ENCODE measurements around the genes MARCHF10, STRADA and CCDC47.

DNA sequence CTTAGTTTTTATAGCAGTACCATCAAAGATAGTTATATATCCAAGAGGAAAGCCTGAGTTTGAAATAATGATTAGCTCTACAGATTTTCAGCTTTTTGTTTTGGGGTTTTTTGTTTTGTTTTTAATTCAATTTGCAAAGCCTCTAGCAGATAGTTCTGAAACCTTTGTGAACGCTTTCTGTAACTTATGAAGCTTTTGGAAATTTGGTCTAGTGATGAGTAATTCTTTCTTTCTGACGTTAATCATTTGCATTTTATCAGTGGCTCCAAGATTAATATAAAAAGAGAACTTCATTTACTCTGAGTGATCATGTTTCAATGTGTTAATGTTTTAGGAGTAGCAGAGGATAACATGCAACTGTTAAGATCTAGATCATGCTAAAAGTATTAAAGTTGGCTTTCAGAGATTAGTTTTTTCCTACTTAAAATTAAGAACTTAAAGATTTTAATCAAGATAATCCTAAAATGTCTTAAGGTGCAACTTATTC lies 160.3 kb upstream of the TBX2 start:
- PRO-cap, result no peak

GRCh38 chr17:61377214-61377928 lies 22.3 kb upstream of the TBX2 start:
- PRO-cap, result no peak

- PRO-cap, result no peak
Measured at GRCh38 chr17:61461676-61462404, 9.6 kb downstream of the TBX4 start.

- PRO-cap, result no peak
Measured at GRCh38 chr17:61911343-61911951, 16.3 kb downstream of the INTS2 start.

- PRO-cap, result no peak
Measured at GRCh38 chr17:61996179-61996926, 68.6 kb upstream of the INTS2 start.

- PRO-cap, result no peak
Measured at GRCh38 chr17:62470746-62471228, 7.8 kb upstream of the TLK2 start.

GRCh38 chr17:62477797-62478791 lies 531 bp upstream of the TLK2 start:
- PRO-cap, result unidirectional peak, plus-strand start at chr17:62478435; bidirectional peak, plus-strand start at chr17:62478490, minus-strand start at chr17:62478574

GRCh38 chr17:62628269-62629116 lies 1.0 kb downstream of the MRC2 start:
- PRO-cap, result no peak

GRCh38 chr17:62680520-62681305 lies 53.2 kb downstream of the MRC2 start:
- PRO-cap, result no peak

- PRO-cap, result unidirectional peak, minus-strand start at chr17:62791947
Measured at GRCh38 chr17:62791261-62792488, 16.4 kb downstream of the MARCHF10 start.

- PRO-cap, result bidirectional peak, plus-strand start at chr17:62808438, minus-strand start at chr17:62808252
Measured at GRCh38 chr17:62808029-62808567, at the start of gene MARCHF10. Gene MARCHF10, minus strand, starts transcription at chr17:62808314.

DNA sequence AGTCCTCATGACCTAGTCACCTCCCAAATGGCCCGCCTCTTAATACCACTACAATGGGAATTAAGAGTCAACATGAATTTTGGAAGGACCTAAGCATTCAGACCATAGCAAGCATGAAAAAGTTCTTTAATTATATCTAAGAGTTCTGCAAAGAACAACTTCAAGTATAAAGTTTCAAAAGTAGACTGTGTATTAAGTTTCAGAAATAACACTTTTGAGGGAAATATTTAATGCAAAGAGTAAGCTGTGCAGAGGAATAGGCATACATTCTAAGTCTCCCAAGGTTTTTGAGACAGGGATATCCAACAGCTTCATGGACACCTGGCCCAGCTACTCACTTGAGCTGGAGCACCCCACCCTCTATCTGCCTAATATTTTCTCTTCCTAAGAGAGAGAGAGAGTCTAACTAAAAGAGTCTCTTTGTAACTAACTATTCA lies 3.8 kb upstream of the MARCHF10 start:
- PRO-cap, result no peak

DNA sequence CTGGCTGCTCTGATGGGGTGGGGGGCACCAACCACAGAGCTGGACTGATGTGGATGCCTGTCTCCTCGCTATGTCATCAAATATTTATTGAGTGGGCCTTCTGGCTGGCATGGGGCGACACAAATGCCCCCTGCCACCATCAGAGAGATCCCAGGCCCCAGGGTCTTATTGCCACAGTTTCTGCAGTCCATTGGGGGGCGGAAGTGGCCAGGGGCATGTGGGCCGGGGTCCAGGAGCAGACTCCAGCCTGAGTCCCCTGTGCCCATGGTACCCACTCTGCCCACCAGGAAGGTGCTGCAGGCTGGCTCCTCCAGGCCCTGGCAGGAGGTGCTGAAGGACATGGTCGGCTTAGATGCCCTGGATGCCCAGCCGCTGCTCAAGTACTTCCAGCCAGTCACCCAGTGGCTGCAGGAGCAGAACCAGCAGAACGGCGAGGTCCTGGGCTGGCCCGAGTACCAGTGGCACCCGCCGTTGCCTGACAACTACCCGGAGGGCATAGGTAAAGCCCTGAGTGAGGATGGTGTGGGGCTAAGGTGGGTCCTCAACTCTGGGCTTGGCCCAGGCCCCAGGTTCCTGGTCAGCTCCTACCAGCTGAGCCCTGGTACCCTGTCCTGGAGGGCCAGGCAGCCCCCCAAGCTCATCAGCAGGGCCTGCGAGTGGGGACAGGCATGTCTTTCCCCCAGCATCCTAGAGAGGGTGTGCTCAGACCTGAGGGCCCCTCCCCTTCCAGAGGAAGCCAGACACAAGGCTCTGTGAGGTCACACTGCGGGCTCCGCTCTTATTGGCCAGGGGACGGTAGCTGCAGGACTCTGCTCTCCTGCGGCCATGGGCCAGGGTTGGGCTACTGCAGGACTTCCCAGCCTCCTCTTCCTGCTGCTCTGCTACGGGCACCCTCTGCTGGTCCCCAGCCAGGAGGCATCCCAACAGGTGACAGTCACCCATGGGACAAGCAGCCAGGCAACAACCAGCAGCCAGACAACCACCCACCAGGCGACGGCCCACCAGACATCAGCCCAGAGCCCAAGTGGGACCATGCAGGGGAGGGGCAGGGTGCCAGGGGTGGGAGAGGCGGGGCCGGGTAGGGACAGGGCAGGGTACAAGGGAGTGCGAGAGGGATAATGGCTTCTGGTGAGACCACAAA lies 7.6 kb downstream of the ACE start:
- PRO-cap, result no peak

DNA sequence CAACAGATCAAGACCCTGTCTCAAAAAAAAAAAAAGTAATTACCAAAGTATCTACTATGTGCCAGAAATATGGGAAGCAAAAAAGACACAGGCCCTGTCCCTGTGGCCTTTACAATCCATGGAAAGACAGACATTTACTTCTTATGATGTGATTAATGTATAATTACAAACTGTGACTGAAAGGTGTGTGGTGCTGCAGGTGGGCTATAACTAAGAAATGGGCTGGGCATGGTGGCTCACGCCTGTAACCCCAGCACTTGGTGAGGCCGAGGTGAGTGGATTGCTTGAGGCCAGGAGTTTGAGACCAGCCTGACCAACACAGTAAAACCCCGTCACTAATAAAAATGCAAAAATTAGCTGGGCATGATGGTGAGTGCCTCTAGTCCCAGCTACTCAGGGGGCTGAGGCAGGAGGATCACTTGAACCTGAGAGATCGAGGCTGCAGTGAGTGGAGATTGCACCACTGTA lies 29.8 kb downstream of the LIMD2 start:
- PRO-cap, result no peak

DNA sequence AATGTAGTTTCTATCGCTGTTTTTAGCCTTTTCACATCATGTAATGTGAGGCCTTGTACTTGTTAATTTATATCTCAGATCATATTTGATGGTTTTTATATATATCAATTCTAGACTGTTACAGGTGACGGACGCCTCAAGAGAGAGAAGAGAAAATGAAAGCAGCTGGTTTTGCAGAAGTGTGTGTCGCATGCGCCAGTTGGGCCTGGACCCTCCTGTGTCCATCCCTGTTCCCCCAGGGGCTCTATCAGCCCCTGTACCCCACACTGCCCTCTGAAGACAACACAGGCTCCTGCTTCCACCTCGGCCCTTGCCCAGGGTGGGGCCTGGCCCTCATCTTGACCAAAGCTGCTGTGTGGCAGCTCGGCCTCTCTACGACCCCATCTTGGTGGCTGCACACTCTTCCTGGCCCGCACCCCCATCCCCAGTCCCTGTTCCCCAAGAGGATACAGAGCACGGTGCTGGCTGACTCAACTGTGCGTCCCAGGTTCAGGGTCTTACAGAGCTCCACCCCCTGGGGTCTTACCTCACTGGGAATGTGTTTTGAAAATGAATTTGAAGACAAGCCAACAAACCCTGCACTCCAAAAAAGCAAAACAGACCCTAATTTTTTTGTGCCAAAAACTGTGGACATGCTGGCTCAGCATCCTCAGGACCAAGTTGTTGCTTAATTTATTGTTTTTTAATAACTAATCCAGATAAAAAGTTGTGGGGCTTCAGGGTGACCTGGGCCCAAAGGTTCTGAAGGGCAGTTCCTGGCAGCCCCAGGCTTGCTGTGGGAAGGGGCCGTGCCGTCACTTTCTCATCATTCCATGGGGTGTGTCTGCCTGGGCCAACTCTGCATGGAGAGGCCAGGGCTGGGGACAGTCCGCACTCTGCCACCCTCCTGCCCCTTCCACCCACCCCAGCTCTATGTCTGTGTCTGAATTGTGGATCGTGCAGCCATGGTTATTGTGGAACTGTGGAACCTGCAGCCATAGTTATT lies 4.4 kb downstream of the LIMD2 start:
- PRO-cap, result no peak

DNA sequence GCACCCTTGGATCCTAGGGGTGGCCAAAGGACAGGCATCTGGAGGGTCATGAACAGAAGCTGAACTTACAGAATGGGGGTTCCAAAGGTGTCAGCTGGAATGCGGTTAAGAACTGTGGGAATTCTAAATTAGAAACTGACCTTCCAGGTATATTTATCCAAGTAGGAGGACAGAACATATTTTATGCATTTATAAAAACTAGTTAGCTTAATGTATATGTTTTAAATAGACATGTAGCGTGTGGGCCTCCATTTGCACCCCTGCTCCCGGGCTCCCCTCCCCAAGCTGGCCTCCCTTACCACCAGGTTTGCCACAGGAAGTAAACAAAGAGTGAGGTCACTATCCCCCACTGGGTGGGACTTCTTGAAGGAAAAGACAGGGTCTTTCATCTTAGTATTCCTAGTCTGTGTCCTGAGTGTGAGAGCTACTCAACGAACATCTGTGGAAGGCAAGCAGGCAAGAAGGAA lies 6.3 kb upstream of the LIMD2 start:
- PRO-cap, result no peak

DNA sequence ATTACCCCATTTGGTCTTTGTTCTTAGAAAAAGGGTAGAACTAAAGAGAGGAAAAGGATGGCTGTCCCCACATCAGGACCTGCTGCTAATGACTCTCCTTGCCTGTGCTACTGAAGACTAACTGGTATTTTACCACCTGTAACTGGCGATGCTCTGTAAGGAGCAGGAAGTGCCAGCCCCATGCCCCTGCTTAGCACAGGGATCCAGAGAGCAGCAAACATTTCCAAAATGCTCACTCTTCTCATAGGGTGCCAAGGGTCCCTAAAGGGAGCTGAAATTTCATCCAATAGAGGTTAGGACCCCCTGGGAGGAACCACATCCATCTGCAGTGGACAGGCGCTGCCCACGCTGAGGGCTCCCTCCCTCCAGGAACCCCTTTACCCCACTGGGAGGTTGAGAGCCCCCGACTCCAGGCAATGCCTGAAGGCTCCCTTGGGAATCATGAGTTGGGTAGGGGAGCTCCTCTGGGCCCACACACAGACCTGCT lies 6.9 kb upstream of the LIMD2 start:
- PRO-cap, result no peak

GRCh38 chr17:63741213-63742074 lies at the start of gene STRADA:
Gene STRADA, minus strand, starts transcription at chr17:63741799.
- PRO-cap, result bidirectional peak, plus-strand start at chr17:63741983, minus-strand start at chr17:63741796

- PRO-cap, result no peak
Measured at GRCh38 chr17:63761093-63761371, 12.4 kb downstream of the CCDC47 start.

- PRO-cap, result bidirectional peak, plus-strand start at chr17:63773840, minus-strand start at chr17:63773595
Measured at GRCh38 chr17:63773089-63773965, at the start of gene CCDC47. Gene CCDC47, minus strand, starts transcription at chr17:63773597.

Measured in Metastatic Pancreatic Carcinoma in the Ovary (tissue), 1 donor.